ENCODE measurements around a stretch of chr10.

GRCh38 chr10:133378-133916 is 1.8 kb upstream of the ZMYND11 start:
- PRO-cap: no peak

DNA sequence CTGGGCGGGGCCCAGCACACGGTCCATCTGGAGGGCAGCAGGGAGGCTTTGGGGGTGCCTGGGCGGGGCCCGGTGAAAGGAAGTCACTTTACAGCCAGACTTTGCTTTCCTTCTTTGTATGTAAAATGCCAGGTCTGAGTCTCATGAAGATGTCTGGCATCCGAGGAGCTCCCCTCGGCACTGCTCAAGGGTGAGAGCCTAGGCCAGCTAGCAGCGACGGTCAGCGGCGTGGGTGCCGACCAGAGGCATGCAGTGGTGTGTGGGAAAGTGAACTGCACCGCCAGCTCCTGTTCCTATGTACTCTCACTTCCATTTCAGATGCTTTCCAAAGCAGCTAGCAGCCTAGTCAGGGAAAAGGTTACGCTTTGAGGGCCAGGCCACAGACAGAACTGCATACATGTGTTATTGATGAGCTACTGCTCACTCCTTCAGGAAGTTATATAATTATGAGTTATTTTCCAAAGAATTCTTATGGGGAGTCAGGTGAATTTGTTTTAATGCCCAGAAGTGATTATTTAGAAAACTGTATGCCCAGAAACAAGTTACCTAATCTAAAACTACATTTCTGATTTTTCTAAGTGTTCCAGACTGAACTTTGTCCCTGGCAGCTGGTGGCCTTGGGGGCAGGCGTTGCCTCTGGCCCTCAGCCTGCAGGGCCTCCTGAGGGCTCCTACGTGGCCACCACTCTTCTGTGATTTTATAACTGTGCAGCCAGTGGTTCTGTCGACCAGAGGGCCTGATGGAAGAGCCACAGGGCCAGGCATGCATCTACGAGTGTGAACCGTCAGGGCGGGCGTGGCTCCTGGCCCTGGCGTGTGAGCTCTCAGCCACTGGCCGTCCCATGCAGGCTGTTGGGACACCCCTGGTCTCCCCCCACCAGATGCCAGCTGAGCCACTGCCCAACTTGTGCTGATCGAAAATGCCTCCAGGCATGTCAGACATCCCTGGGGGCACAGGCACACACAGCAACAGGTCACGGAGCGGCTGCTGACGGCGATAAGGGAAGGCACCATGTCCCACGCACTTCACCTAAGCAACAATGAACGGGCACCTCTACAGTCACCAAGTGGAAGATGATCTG is 173.1 kb downstream of the ZMYND11 start:
- PRO-cap: no peak

- PRO-cap: no peak
These were observed 213.2 kb downstream of the ZMYND11 start for GRCh38 chr10:348306-349005.

GRCh38 chr10:389781-390363 is 254.6 kb downstream of the ZMYND11 start:
- PRO-cap: no peak

- PRO-cap: no peak
These were observed 267.1 kb downstream of the DIP2C start for GRCh38 chr10:422086-423069.

DNA sequence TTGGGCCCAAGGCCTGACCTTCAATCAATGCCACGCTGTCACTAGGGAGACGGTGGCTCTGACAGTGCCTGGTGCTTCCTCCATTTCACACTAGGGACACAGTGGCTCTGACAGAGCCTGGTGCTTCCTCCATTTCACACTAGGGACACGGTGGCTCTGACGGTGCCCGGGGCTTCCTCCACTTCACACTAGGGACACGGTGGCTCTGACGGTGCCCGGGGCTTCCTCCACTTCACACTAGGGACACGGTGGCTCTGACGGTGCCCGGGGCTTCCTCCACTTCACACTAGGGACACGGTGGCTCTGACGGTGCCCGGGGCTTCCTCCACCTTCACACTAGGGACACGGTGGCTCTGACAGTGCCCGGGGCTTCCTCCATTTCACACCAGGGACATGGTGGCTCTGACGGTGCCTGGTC is 200.0 kb downstream of the DIP2C start:
- PRO-cap: no peak

GRCh38 chr10:584349-584877 is 105.1 kb downstream of the DIP2C start:
- PRO-cap: no peak

DNA sequence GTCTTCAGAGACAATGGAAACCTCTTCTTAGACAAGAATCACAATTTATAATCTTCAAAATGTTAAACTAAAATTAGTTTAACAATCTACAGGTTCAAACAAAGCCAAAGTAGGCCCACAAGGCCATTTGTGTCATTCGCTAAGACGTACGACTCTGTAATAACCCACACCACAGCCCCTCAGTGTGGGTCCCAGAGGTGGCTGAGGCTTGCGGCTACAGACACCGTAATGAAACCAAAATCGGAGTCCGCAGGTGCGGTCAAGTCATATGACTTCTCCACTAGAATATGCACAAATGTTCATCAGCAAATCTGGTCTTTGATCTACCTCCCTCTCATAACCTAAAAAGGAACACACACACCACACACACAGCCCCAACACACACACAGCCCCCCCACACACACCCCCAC is 81.7 kb downstream of the DIP2C start:
- PRO-cap: no peak

DNA sequence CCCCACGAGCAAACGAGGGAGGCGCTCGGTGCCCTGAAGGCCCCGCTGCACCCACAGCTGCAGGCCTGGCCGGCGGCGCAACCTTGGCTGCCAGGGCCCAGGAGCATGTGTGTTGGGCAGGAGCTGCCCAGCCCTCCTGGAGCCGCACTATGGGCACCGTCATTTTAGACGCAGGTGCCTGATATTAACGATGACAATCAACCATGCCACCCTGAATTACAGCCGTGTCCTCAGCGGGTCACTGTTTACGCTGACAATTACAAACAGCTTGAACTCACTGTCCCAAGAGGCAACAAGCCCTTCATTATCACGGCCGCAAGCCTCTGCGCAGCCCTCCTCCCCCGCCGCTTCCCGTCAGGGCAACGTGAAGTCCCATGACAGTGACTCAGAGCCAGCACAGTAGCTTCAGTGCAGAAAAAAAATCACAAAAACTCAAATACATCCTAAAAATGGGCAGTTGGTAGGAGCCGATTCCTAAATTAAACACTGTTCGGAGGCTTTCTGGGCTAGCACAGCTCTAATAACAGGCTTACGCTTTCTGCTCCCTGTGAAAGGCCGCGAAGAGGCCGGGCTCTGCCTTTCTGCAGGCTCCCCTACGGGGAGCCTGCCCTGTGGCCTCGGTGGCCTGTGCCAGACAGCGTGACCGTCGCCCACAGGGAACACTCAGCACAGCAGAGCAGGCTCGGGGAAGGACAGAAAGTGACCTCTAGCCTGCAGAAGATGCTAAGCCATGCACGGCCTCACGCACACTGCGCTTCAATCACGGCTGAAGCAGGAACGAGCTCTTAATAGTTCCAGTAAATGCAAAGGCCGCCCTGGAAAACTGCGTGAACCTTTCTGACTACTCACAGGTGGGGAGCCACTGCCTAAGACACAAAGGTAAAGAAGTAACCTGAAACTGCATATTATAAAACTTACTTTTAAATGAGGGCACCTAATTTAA is 64.3 kb downstream of the DIP2C start:
- PRO-cap: bidirectional peak, plus-strand start at position 486 of the sequence, minus-strand start at position 259 of the sequence

- PRO-cap: no peak
These were observed 34.1 kb downstream of the DIP2C start for GRCh38 chr10:655342-655857.

DNA sequence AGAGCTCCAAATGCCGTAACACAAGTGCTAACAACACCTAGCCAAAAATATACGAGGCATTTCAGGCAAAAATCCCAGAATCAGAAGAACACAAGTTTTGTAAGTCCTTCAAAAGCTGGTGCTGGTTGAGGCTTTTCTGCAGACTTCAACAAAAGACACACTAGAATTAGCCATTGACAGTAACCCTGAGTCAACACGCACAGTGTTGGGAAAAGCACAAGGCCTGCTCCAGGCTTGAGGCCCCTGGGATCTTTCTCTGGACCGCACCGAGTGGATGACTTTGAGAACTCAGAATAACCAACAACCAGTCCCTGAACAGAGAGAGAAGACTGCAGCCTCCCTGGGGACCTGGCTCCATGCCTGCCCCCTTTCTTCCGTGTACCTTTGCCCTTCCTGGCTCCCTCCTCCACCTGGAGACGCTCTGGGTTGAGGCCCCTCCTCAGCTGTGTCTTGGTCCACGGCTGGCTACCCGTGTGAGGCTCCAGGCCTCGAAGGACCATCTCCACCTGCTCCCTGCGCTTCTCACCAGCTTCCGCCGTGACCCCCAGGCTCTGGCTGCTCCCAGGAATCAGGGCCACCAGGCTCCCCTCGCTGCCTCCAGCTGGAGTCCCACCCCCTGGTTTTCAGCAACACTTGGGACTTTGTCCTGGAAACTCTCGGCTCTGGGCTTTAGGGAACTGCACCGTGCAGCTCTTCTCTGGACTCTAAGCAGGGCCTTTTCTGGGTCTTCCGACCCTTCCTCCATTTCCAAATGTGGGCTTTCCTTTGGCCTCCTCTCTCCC is 28.4 kb downstream of the DIP2C start:
- PRO-cap: no peak

GRCh38 chr10:673534-674096 is 15.9 kb downstream of the DIP2C start:
- PRO-cap: no peak

- PRO-cap: no peak
These were observed 20.0 kb downstream of the LARP4B start for GRCh38 chr10:911274-912040.

GRCh38 chr10:1005383-1006265 is 17.4 kb downstream of the GTPBP4 start:
- PRO-cap: no peak

- PRO-cap: no peak
These were observed 16.7 kb downstream of the IDI2 start for GRCh38 chr10:1008942-1009418.

DNA sequence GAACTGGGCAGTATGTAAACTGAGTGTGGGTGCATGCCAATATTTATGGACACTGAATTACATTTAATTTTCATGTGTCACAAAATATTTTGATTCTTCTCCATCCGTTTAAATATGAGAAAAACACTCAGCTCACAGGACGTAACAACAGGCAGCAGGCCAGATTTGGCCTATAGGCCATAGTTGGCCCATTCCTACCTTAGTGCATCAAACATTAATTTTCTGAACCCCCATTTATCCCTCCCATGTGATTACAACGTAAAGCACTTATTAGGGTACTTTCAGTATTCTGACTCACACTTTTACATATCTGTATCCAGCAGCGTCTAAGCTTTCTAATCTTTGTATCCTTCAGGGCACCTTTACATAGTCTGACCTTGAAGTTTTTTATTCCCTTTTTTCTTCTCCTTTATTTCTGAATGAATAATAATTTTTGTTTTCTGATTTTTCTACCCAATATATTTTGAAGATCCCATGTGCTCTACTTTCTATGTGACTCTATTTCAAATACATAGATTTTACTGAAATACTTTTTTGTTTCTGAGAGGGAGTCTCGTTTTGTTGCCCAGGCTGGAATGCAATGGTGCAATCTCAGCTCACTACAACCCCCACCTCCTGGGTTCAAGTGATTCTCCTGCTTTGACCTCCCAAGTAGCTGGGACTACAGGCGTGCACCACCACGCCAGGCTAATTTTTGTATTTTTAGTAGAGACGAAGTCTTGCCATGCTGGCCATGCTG is 3.8 kb downstream of the IDI1 start:
- PRO-cap: no peak

DNA sequence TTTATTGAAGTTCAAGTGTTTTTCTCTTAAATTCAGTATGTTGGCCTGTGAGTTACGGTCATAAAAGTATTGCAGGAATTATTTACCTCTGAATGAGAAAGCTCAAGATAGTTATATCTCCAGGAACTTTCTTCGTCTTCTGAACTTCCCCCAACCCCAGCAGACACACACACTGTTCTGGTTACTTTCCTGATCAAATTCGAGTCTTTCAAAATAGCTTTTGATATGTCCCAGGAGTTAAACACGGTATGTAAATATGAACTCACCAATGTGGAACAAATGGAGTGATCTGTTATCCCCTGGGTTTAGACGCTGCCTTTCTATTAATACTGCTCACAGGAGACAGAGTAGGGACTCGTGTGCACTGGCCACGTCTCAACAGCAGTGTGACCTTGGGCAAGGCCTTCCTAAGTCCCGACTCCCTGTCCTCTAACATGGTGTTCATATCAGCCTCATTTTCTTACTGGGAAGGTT is 1.7 kb downstream of the WDR37 start:
- PRO-cap: no peak

DNA sequence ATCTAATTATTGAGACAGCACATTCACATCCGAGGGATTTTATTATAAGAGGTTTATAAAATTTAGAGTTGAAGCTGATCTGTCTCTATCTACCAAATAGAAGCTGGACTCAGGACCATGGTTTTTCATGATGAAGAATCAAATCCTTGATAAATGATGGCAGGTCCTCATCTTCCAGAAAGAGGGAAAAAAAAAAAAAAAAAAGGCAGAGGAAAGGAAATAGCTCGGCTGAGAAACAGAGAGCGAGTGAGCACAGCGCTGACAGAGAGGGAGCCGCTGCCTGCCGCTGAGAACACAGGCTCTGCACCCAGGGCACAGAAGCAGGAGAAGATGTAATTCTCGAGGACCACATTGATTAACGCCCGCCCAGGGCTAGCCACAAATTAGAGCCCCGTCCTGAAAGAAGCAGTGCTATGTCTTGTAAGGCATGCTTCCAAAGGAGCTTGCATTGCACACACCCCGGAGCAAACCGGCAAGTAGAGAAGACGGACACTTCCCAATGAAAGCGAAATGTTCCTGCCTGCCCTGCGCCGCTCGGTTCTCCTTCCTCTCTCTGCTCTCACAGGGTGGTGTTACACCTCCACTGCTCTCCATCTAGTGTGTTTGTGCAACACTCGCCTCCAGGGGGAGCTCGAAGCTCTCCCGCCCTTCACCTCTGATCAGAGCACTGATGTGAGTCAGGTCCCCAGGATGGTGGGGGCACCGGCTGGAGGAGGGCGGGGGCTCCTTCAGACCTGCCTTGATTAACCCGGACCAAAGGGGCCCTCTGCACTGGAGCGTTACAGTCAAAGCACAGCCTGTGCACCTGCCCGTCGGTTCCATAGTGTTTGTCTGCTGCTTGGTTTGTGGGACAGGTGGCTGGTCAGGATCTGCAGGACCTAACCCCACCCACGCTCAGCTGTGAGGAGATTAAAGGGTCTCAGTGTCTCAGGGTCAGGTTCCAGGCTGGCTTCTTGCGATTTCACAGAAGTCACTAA is 316.6 kb downstream of the ADARB2 start:
- PRO-cap: no peak

DNA sequence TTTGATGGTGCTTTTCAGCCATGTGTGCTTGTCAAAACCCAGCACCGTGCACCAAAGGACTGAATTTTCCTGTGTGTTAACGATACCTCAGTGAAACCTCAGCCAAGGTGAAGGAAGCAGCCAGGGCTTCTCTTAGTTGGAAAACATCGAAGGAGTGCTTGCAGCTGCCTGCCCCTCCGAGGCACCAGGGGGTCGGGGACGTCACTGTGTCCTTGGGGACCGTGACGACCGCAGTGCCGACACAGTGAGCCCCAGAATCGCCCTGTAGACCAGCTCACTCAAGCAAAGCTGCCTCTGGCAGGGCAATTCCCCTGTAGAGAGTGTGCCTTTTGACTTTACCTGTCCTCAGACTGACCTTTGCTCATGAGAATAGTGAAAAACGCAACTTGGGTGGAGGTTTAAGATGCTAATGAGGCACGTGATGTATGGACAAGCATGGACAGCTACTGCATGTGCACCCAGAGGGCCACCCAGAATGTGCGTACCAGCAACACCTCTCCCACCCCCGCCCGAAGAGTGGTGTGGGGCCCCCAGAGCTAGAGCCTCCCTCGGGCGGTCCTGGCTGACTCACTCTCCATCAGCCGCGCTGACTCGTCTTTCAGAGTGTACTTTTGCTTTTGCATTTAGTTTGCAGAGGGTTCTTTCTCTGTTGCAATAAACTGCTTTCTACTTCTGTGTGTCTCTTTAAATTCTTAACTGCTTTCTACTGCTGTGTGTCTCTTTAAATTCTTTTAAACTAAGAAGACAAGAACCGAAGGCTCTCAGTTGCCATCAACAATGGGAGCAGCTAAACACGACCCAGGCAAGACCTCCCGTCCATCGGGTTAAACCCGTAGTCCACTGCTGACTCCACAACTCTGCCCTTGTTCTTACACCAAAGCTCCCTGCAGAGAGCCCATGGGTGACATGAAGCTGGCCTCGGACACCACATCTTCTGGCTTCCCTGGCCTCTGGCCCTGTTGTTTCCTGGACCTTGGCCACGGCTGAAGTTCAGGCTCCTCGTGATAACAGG is 271.7 kb downstream of the ADARB2 start:
- PRO-cap: no peak

- PRO-cap: unidirectional peak, plus-strand start at chr10:3054675
These were observed 13.0 kb upstream of the PFKP start for GRCh38 chr10:3054349-3054836.